Mucosa of descending colon (tissue), 1 donor: ENCODE measurements around a stretch of chr12.

- PRO-cap, result no peak
These were observed 595 bp upstream of the ENDOU start for GRCh38 chr12:47725775-47726395.

DNA sequence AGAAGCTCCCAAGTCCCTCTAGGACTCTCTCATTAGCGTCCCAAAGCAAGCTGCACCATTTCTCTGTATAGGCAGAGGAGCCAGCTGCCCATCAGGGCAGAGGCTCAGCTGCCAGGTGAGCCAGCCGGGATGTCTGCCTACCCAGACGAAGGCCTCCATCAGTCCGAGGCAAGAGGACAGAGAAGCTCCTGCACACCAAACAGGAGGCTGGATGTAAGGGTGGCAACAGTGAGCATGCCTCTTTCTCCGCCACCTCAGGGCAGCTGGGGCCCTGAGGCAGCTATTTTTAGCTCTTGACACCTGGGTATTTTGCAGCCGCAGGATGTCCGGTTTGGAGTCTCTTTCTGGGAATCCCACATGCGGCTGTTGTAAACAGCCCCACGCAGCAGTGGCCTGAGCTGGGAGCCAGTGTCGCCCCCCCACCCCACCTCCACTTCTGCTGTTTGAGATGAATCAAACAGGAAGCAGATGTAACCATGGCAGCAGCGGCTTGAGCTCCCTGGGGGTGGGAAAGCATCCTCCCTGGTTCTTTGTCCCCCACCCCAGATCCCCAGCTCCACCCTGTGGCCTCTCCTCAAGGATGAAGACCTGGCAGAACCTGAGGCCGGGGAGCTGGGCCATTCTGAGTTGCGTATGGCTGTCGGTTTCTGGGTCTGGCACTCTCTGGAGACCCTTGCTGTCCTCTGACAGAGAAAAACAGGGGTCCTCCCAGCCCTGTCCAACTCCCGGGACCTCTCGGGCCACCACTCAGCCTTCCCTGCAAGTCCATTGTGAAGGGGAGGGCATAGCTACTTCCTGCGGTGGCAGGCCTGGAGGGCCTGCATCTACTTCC lies 11.6 kb downstream of the HDAC7 start:
- PRO-cap, result no peak

DNA sequence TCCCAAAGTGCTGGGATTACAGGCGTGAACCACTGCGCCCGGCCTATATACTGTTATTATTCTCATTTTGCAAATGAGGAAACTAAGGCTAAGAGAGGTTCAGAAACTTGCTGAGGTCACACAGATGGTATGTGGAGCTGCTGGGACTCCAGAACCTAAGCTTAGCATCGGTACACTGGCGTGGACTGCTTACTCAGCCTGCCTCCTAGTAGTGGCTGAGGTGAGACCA lies 9.6 kb downstream of the HDAC7 start:
- PRO-cap, result no peak

DNA sequence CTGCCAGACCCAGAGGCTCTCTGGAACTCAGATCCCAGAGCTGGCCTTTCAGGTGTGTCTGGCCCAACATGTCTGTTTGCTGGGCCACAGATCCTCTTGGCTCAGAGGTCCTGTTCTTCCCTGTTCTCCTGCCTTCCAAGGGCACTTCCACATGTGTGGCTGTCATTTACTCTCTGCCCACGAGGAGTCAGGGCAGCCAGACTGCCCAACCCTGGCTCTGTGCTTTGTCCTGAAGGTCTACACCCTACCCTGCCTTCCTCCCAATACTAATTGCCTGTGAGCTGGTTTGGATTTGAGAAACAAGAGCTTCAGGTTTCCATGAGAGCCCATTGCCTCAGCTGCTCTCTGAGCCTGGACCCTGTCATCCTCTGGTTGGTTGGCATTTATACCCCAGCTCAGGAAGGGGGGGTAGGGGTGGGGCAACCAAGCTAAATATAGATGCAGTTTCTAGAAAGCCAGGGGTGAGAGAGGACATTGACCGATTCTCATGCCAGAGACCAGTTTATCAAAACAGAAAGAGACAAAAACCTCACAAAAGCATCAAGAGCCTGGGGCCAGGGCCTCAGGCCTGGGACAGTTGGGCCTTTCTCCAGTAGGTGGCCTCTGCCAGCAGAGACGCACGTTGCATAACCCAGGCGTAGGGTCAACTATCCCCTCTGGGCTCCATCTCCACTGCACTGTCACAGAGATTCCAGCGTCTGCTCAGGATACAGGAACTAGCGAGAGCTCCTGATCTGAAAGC lies 34.5 kb downstream of the VDR start:
- PRO-cap, result unidirectional peak, minus-strand start at position 360 of the sequence

- PRO-cap, result unidirectional peak, plus-strand start at chr12:47894900; bidirectional peak, plus-strand start at chr12:47894977, minus-strand start at chr12:47894968
These were observed 10.2 kb downstream of the VDR start for GRCh38 chr12:47894369-47895134.

DNA sequence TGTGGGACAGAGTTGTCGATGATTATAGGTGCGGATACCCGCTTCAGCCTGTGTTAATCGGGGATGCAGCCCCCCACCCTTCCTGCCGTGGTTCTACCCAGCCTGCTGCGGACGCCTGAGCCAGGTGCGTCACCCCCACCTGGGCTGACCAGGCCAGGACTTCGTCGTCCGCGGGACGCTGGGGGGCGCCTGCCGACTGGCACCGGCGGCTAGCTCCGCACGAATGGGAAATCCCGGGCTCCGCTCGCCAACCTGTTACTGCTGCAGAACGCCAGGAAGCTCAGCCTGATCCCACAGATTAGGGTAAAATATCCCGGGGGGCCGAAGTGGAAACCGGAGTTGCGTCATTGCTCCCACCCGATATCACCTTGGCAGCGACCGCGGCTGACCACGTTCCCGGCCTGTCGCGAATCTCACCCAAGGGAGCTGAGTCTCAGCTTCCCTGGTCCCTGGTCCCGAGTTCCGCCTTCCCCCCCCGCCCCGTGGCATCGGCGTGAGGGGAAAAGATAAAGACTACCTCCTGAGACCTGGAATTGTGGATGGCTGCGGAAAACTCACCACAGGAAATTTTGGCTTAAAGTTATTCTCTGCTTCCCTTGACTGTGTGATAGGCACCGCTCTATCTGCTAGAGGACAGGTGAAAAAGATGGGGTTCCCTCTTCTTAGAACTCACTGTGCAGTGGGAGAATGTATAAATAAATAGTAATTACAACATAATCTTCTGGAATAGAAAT lies 634 bp upstream of the VDR start:
- PRO-cap, result bidirectional peak, plus-strand start at position 158 of the sequence, minus-strand start at position 117 of the sequence; unidirectional peak, minus-strand start at position 444 of the sequence

- PRO-cap, result no peak
These were observed 33.1 kb upstream of the COL2A1 start for GRCh38 chr12:48037390-48037801.

DNA sequence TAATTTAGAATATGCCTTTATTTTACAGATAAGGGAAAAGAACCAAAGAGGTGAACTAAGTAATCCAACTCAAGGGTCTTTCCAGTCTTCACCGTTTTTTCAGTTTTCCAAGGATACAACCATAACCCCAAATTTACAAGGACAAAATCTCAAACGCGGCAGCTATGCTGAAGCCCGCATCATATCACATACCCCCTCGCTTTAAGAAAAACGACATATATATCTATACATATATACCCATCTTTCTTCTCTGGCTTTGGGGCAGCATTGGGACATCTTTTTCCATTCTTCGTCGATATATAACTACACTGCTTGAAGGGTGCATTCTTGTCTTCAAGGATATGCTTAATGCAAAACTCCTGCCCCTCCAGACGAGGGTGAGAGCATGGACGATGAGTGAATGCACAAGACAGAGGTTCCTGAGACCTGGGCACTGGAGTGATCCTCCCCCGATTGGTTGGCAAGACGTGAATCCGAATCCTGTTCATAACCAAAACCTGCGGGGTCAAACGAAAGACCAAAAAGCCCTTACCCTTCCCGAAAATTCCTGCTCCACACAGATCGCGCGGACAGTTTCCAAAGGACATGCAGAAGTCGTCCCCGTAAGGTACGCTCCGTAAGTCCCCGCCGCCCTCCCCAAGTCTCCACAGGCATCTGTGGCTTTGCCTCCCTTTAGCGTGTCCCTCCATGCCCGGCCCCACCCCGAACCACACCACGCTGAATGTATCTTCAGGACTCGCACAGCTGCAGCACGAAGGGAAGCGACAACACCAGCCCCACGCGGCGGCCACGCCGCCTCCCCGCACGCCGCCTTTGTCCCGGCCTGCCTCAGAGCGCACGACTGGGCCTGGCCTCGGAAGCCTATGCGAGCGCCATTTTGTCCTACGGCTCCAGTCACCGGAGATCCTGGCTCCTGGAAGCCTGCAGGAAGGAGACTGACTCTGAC lies 620 bp downstream of the KANSL2 start:
- PRO-cap, result unidirectional peak, minus-strand start at position 879 of the sequence

DNA sequence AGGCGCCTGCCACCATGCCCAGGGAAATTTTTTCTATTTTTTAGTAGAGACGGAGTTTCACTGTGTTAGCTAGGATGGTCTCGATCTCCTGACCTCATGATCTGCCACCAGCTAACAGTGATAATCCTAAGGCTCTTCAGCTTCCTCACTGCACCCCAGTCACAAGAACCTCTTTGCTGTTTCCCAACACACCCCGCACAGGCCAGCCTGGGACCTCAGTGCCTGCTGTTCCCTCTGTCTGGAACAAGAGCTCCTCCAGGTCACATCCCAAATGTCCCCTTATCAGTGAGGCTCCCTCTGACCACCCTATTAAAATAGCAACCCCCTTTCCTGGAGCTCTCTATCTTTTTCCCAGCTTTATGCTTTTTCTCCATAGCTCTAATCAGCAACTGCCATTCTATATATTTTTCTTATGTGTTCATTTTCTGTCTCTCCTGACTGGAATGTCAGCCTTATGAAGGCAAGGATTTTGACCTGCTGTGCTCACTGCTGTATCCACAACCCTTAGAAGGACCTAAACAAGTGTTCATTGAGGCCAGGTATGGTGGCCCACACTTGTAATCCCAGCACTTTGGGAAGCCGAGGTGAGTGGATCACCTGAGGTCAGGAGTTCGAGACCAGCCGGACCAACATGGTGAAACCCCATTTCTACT lies 4.0 kb downstream of the ADCY6 start:
- PRO-cap, result no peak

DNA sequence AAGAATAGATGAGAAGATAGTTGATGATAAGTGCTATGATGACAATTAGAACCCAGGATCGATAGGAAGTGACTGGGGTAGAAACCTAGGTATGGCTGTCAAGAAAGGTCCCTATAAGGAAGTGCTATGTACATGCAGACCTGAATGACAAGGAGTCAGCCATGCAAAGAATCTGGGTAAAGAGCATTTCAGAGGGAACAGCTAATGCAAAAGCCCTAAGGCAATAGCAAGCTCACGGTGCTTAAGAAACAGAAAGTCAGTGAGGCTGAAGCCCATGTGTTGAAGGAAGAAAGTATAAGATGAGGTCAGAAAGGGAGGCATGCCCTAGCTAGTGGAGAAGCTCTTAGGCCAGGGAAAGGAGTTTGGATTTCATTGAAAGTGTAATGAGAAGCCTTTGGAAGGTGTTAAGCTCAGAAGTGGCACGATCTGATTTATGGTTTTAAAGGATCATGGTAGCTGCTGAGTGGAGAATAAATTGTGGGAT lies 6.0 kb upstream of the ADCY6 start:
- PRO-cap, result no peak

DNA sequence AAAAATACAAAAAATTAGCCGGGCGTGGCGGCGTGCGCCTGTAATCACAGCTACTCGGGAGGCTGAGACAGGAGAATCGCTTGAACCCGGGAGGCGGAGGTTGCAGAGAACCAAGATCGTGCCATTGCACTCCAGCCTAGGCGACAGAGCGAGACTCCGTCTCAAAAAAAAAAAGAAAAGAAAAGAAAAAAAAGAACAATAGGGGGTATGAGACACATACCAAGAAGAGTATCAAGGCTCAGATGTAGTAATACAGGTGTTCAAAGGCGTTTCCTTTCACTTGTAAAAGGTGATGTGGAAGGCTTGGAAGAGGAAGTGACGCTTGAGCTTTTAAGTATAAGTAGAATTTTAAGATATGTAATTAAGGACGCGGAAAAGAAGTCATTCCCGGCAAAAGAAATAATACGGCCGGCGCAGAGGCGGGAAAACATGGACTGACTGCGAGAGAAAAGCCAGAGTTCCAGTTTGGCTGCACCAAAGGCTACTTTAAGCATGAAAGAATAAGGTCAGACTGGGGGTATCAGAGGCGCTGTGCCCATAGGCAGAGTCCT lies 578 bp downstream of the DDX23 start:
- PRO-cap, result no peak

DNA sequence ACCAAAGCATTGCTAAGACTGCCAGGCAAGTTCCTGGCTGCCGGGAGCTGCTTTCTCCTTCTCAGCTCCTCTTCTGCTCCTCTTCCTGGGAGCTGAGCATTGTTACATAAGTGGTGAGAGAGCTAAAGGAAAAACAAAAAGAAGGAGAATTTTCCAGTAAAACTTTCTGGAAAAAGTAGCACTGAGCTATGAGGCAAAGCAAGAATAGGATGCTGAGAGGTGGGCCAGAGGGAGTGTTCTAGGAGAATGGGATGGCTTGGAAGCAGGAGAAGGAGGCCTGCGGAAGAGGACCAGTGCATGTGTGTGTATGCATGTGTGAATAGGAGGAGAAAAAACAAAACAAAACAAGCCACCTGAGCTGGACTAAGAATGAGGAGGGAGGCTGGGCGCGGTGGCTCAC lies 7.7 kb upstream of the RND1 start:
- PRO-cap, result no peak

- PRO-cap, result no peak
These were observed 13.5 kb upstream of the FKBP11 start for GRCh38 chr12:48938549-48939378.

DNA sequence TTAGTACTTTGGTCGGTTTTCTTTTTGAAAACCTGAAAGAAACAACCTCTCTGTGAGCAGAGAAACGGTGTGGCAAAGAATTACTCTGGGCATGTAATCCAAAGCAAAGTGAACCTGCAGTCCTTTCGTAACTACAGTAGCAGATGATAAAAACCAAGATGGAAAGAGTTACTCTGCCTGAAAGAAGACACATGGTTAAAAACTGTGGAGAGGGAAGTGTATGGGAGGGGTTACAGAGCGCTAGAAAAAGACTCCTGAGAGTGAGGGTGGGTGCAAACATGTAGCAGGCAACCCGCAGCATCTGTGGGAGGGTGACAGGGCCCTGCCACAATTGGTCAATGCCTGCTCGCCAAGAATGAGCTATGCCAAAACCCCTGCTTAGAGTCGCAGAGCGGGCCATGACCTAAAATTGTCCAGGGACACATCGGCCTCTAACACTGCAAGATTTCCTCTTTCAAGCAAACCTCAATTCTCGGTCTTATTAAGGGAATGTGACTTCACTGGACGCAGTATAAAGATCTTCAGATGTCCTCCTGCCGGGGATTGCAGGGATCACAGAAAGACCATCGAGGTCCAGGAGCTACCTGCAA lies 731 bp downstream of the PRKAG1 start:
- PRO-cap, result unidirectional peak, plus-strand start at position 381 of the sequence; unidirectional peak, plus-strand start at position 542 of the sequence

DNA sequence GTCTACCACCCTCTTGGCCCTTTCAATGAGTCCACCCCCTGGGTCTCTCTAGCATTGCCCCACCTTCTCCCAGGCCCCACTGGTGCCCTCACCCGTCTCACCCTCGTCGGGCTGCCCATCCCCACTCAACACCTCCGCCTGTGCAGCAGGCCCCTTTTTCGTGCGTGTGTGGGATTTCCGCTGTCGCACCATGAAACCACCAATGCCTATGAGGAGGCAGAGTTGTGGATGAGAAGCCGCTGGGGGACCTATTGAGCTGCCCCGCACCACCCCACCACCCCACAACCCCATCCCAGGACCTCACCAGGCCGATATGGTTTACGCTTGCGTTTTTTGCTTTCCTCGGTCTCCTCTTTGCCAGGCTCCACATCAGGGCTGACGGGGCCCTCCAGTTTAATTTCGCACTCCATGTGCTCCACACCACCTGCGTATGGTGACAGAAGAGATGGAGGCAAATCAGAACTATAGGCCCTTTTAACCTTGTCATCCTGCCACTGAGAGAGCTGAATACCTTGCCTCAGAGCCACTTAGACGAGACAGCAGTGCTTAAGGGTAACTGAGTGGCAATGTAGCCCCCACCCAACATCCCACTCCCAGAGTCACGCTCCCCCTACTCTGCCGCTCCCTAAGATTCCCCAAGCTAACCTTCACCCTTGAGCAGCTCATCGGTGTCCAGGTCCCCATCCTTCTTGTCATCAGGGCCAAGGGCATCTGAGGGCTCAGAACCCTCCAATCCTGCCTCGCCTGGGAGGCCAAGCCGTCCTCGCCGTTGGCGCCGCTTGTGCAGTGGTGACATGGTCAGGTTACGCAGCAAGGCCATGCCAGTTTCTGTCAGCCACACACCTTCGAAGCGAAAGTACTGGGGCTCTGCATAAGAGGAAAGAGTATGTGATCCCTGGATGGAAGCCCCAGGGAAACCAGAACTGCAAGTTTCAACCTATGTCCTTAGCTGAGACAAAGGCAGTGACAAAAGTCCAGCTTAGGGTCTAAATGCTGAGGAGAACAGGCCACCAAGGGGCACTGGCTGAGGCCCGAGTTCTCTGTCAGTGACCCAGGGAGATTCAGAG lies 16.2 kb downstream of the KMT2D start:
- PRO-cap, result no peak

- PRO-cap, result no peak
These were observed 3.7 kb downstream of the KMT2D start for GRCh38 chr12:49056729-49057456.

DNA sequence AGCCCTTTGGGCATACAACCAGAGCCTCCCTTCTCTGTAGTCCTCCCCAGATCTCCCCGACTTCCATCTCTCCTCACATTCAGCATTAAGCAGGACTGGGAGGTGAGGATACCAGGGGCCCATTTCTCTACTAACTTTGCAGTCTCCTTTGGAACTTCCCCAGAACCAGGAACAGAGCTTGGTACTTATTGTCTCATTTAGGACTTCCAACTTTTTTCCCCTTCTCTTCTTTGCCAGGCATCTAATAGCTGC lies 489 bp upstream of the DHH start:
- PRO-cap, result unidirectional peak, minus-strand start at position 77 of the sequence

- PRO-cap, result no peak
These were observed 2.8 kb upstream of the DHH start for GRCh38 chr12:49097300-49097805.

GRCh38 chr12:49184676-49185866 lies 3.8 kb downstream of the TUBA1A start:
- PRO-cap, result no peak

DNA sequence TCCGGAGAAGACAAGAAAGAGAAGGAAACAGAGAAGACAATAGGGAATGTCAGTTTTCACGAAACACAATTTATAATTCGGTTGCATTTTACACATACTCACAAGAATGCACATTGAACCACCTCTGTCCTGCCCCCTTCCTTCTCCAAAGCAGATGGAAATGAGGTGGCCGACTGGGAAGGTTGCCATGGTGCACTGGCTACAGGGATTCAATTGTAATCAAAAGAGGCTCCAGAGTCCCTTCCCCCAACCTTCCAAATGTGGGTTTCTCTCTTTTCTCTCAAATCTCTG lies 9.9 kb upstream of the TUBA1A start:
- PRO-cap, result no peak